AG04450 (cell line): ENCODE measurements around the genes CIROP, PPP1R3E and AP1G2.

GRCh38 chr14:23104653-23105022, at the start of gene CIROP:
Gene CIROP, minus strand, starts transcription at chr14:23104989.
- CAGE, long polyA plus RNA = no peak
- RRBS = no CpG with 5 or more reads among the region's 7 CpGs

GRCh38 chr14:23118815-23119119, 288 bp downstream of the CEBPE start:
- CAGE, long polyA plus RNA = no peak
- RRBS = 81% methylated on average over 6 of the region's 18 CpGs

GRCh38 chr14:23300997-23302056, 1.3 kb downstream of the PPP1R3E start:
- CAGE, long polyA plus RNA = no peak
- RRBS = 1% methylated on average over 44 of the region's 102 CpGs

- CAGE, long polyA plus RNA = no peak
- RRBS = no CpG with 5 or more reads among the region's 39 CpGs
These were observed at the start of gene PPP1R3E for GRCh38 chr14:23302593-23303210. Gene PPP1R3E, minus strand, starts transcription at chr14:23302859.

GRCh38 chr14:23308318-23308636, 1.6 kb downstream of the BCL2L2 start:
- CAGE, long polyA plus RNA = no peak
- RRBS = no CpG with 5 or more reads among the region's 3 CpGs

DNA sequence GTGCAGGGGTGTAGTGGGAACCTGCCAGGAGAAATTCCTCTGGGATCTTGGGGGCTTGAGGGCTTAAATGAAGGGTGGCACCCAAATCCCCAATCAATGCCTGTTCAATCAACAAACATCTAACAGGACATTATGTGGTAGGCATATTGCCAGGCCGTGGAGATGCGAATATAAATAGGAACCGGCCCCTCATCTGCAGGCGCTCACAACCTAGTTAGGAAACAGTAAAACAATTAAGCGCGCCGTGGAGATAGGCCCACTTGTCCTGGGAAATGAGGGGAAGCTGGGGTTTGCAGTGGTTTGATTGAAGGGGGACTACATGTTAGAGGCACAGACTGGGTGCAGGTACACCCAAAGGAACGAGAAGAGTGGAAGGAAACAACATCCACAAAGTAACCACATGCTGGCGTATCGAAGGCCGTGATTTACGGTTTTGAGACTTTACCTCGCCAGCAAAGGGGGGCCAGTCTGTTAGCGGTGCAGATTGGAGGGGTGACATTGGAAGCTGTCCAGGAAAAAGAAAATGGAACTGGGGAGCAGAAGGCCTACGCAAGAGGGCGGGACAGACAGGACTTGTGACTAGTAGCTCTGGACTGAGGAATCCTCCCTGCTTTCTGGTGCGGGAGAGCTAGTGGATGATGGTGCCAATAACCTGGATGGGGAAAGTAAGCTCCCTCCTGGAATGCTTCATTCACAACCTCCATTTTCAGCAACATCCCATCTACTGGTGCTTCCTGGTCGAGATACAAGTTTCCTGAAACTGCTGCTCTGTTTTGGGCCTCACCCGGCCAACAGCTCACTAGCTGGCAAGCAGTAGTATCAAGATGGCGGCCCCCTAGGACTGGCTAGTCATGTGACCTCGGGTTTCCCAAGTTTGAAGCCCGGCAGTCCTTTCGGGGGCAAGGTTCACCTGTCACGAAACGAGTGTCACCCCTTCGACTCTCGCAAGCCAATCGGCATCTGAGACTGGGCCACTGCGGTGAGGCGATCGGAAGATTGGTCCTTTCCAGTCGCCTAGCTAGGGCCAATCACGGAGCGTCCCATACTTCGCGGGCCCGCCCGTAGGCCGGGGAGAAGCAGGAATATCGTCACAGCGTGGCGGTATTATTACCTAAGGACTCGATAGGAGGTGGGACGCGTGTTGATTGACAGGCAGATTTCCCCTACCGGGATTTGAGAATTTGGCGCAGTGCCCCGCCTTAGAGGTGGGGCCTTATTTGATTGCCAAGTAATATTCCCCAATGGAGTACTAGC, 708 bp upstream of the PABPN1 start:
- CAGE, long polyA plus RNA = no peak
- RRBS = 1% methylated on average over 10 of the region's 48 CpGs

- CAGE, long polyA plus RNA = no peak
- RRBS = no CpG with 5 or more reads among the region's 6 CpGs
These were observed 7.1 kb downstream of the MYH7 start for GRCh38 chr14:23428197-23428828.

DNA sequence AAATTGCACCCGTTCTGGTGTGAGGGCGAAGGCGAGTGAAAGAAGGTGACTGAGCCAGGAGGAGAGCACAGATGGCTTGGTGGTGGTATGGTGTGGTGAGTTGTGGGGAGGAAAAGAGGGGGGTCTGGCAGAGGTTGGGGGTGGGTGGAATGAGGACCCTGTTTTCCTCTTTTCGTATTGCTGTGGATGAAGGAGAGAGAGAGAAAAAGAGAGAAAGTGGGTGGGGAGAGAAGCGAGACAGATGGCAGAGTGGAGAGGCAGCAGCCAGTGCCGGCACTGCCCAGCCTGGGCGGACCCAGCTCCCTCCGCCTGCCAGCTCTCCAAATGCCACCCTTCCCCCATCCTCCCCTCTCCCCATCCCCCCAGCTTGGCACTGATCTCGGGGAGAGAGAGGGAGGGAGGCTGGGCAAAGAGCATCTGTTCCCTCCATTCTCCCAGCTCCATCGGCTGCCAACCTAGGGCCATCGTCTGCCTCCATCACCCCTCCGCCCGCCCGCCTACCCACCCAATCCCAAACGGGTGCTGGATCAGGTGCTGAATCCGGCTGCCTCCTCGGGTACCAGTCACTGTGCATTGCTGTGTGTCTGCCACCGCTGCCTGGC, 38.7 kb downstream of the ZFHX2 start:
- CAGE, long polyA plus RNA = no peak
- RRBS = no CpG with 5 or more reads among the region's 18 CpGs

DNA sequence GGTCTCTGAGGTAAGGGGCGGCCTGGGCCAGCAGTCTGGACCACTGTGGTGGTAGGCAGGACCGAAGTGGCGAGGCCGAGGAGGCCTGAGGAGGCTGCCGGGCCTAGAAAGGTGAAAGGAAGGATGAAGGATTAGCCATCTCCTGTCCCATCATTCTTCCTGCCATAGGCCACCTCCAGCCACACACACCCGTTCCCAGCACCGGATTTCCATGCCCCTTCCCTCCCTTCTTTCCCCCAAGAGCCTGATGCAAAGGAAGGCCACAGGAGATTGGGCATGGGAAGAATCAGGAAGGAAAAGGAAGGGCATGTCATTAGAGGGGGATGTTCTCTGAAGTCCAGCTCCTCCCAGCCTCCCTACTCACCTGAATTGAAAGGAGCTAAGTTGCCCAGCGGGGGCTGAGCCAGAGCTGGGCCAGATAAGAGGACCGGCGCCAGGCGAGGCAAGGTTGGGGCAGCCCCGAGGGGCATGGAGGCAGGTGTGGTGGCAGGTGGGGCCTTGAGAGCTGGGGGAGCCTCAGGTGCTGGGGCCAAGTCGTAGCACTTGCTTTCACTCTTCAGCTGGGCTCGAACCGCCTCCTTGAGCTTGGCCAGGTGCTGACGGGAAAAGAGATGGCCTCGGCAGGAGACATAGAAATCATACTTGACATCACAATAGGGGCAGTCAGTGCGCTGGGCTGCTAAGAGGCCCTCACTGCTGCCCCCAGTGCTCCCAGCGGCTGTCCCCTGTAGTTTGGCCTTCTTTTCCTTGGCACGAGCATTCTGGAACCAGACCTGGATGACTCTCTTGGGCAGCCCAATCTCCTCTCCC, 28.5 kb downstream of the ZFHX2 start:
- CAGE, long polyA plus RNA = no peak
- RRBS = 43% methylated on average over 3 of the region's 20 CpGs

- CAGE, long polyA plus RNA = no peak
- RRBS = no CpG with 5 or more reads among the region's 19 CpGs
These were observed 26.7 kb downstream of the ZFHX2 start for GRCh38 chr14:23524809-23525381.

DNA sequence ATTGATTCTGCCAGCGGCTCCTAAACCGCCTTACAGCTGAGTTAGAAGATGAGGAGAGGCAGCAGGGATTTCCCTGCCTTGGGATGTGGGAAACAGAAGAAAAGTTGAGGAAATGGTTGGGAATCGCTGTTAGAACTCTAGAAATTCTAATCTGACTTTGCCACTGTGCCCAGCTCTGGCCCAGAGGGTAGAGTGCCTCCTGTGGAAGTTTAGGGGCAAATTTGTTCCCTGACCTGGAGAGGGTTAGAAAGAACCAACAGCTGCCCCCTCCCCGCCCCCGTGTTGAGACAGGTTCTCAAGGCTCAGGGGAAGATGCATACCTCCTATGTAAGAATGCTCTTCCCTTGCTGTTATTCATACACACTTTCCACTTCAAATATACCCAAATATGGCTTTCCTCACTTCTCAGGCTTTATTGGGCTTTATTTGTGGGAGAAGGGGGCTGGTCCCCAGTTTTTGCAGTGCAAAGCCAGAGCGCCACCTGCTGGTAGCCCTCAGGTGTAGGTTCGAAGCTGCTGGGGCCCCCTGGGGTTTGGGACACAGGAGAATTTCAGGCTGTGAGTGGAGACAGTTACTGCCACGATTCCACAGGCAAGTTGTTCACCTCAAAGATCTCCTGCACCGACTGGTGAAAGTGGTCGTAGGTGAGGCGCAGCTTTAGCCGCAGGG, 3.2 kb downstream of the THTPA start:
- CAGE, long polyA plus RNA = no peak
- RRBS = no CpG with 5 or more reads among the region's 12 CpGs

- CAGE, long polyA plus RNA = no peak
- RRBS = no CpG with 5 or more reads among the region's 20 CpGs
These were observed at the start of gene AP1G2 for GRCh38 chr14:23567667-23568123. Gene AP1G2, minus strand, starts transcription at chr14:23567791.

GRCh38 chr14:23584145-23584648, 5.6 kb upstream of the JPH4 start:
- CAGE, long polyA plus RNA = no peak
- RRBS = no CpG with 5 or more reads among the region's 12 CpGs

GRCh38 chr14:23613526-23613812, 22.7 kb upstream of the DHRS2 start:
- CAGE, long polyA plus RNA = no peak
- RRBS = no CpG with 5 or more reads among the region's 2 CpGs

DNA sequence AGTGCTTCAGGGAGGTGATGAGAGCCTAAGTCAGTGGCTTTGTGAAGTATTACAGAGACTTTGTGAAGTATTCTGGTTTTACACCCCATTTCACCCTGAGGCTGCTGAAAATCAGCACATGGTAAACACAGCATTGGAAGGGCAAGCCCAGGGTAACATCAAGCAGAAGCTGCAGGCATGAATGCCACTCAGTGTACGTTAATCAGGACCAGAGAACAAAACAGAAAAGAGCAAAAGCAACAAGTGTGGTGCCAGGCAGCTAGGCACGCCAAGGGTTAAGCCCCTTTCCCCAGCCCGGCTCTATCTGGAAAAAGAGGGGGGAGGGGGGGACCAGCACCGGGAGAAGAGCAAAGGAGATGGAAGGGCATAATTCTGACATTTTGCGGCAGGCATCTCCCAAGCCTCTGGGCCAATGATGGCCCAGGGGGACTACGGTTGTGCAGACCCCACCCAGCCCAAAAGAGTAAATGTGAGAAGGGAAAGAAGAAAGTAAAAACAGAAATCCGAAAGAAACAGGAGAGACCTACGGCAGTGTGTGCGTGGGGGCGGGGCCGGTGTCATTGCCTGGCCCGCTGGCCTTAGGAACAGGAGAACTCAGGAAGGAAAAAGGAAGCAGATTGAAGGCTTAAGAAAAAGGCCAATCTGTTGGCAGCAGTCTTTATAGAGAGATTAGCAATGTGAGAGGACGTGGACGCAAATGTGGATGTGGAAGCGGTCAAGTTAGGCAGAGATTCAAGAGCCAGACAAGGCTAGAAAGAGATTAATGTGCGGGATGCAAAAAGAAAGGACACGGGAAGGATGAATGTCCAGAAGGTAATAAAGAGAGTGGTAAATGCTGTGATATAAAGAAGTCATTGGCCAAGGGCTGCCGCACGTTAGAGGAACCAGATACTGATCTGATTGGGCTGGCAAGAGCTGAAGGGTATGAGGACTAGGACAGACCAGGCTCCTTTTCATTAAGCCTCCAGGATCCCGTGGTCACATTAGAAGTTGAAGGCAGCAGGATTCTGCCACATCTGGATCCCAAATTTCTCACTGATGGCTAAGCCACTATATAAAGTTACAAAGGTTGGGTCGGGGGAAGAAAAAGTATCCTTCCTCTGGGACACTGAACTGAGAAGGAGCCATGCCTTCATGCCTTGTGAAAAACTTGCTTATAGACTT, 59.2 kb downstream of the DHRS2 start:
- CAGE, long polyA plus RNA = no peak
- RRBS = no CpG with 5 or more reads among the region's 21 CpGs

DNA sequence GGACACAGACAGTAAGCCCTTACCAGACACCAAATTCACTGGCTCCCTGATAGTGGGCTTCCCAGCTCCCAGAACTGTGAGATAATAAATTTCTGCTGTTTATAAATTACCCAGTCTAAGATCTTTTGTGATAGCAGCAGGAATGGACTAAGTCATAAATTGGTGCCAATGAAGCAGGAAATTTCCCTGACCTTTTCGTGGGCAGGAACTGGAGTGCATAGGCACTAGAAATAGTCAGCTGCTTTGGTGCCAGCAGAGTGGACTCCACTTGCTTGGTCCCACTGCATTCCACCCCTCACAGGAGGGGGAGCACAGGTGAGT, 63.0 kb downstream of the DHRS2 start:
- CAGE, long polyA plus RNA = no peak
- RRBS = no CpG with 5 or more reads among the region's 1 CpG

- CAGE, long polyA plus RNA = no peak
- RRBS = no CpG with 5 or more reads among the region's 8 CpGs
These were observed 17.3 kb downstream of the DHRS4L2 start for GRCh38 chr14:24005965-24006483.

DNA sequence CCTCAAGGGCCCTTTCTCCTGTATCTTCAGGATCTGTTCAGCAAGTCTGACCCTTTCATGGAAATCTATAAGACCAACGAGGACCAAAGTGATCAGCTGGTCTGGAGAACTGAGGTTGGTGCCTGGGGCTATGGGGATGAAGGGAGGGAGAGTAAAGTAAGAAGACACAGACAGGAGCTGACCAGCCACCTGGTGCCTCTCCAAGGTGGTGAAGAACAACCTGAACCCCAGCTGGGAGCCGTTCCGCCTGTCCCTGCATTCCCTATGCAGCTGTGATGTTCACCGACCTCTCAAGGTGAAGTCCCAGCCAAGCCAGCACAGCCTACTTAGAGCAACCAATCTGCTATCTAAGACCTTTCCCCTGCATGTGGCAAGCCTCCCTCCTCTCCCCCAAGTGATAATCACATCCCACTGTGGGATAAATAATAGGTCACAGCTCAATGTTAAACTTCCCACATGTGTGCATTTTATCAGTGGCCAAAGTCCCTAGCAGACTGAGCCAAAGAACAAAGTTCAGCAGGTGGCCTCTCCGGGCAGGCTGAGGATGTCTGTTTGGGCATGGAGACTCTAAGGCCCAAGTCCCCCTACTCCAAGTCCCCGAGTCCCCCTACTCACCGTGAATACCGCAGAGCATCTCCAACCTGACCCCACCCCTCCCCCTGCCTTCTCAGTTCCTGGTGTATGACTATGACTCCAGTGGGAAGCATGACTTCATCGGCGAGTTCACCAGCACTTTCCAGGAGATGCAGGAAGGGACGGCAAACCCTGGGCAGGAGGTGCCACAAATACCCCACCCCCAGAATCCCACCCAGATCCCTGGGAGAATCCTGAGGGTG, 3.4 kb downstream of the CPNE6 start:
- CAGE, long polyA plus RNA = no peak
- RRBS = no CpG with 5 or more reads among the region's 11 CpGs

GRCh38 chr14:24079665-24080332, 8.4 kb downstream of the CPNE6 start:
- CAGE, long polyA plus RNA = no peak
- RRBS = no CpG with 5 or more reads among the region's 8 CpGs

- CAGE, long polyA plus RNA = no peak
- RRBS = no CpG with 5 or more reads among the region's 24 CpGs
These were observed 1.2 kb downstream of the PCK2 start for GRCh38 chr14:24094892-24096078.